Daoy (cell line): ENCODE measurements around a stretch of chr2.

GRCh38 chr2:8682576-8682677 is 571 bp downstream of the ID2 start:
- RAMPAGE, long total RNA: no peak

GRCh38 chr2:8730474-8731162 is 48.8 kb downstream of the ID2 start:
- RAMPAGE, long total RNA: no peak

DNA sequence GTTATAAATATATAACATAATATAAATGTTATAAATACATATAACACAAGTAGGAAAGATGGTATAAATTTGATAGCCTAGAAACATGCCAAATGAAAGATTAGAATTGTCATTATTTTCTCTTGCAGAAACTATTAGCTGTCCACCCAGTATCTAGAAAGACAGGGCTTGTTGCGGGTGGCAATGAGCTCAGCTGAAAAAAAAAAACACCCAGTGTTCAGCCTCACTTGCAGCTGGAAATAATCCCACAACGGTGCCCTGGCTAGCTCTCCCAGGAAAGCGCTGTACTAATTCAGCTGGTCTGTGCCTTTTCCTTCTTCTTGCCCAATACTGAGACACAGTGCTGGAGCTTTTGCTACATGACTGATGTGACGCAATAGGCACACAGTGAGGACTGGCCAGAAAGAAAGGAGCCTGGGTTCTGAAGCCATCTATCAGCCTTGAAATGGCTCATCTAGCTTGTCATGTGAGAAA is 16.2 kb downstream of the KIDINS220 start:
- RAMPAGE, long total RNA: no peak

GRCh38 chr2:9108079-9108635 is 98.5 kb upstream of the ASAP2 start:
- RAMPAGE, long total RNA: no peak

GRCh38 chr2:9178231-9178744 is 28.3 kb upstream of the ASAP2 start:
- RAMPAGE, long total RNA: no peak

DNA sequence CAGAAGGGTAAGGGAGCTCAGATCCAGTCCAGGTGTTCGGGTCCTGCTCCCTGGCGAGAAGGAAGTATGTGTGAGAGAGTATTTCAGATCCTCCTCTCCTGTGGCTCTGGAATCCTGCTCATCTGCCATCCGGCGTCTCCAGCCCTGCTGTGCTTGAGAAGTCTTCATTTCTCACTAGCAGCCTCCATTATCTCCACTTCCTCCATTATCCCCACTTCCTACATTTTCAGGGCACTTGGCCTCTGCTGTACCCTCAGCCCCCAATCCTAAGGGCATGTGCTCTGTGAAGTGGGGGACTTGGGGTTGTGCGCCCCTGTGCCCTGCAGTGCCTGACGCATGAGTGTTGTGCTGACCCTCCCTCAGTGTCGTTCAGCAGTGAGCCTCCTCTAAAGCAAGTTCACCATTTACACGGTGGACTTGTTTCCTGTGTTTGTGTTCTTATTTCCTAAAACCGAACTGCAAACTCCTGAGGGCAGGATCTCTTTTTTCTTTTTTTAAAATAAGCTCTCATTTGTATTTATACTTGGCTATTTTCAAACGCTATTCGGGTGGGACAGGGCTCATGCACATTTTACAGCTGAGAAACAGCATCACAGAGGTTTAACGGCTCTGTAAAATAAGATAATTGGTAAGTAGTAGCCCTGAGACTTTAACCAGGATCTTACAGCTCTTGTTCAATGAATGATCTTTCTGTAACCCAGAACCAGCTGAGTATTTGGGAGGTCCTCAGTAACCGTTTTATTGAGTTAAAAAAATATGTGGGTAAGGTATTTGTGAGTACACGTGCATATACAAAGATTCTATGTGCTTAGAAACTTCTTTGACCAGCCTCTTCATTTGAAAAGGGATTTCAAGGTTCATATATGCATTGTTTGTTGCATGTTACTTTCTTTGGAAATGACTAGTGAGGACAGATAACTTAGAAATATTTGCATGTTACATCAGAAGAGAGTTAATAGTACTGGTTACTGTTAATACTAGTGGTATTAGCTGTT is 20.7 kb downstream of the ASAP2 start:
- RAMPAGE, long total RNA: no peak

DNA sequence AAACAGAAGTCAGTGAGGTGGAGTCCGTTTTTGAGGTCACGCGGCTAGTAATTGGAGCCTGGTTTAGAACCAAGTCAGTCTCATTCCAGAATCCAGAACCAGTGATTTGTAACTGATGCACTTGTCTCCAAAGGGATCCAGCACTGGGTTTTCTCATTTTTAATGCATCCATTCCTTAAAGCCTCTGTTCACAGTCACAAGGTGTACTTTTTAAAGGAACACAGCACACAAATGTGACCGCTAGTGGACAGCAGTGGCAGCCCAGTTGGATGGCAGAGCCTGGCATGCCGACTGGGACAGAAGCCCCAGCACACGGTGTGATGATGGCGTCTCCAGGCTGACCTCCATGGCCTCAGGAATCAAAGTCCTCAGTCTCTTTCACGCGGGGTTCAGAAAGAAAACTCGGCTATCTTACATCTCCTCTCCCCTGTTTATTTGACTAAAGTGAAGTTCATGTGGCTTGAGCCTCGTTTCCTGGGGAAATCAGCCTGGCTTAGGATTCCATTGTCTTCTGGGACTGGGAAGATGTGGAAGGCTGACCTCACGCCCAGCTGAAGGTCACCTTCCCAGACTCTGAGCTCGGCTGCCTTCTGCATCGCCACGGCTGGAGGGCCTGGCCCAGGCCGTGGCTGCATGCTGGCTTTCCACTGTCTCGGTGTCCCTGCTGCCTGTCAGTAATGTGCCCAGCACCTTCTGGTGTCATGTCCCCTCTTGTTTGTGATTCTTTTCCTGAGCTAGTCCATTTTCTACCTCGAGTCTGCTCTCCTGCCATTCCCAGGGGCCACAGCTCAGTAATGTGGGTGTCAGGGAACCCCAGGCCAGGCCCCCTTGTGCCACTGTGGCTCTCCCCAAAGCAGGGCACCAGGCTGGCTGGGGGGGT is 56.1 kb downstream of the ASAP2 start:
- RAMPAGE, long total RNA: no peak

DNA sequence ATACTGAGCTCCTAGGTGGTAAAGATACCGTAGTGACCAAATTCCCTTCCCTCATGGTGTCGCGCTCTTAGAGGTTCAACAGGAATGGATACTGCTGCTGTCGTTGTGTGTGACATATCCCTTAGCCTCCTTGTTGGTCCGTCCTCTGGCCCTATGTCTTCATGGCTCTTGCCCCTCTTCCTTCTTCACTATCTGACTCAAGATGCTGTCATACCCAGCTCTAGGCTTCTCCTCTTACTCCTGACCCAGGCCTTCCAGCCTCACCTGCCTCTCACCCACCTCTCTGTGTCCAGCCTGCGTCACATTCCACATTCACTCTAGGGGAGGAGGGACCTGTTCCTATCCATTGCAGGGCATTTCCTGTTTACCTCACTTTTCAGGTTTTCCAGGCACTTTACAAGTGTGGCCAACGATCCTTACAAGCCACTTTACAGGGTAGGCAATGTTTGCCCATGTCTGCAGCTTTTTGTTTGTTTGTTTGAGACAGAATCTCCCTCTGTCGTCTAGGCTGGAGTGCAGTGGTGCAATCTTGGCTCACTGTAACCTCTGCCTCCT is 83.7 kb downstream of the ITGB1BP1 start:
- RAMPAGE, long total RNA: no peak

DNA sequence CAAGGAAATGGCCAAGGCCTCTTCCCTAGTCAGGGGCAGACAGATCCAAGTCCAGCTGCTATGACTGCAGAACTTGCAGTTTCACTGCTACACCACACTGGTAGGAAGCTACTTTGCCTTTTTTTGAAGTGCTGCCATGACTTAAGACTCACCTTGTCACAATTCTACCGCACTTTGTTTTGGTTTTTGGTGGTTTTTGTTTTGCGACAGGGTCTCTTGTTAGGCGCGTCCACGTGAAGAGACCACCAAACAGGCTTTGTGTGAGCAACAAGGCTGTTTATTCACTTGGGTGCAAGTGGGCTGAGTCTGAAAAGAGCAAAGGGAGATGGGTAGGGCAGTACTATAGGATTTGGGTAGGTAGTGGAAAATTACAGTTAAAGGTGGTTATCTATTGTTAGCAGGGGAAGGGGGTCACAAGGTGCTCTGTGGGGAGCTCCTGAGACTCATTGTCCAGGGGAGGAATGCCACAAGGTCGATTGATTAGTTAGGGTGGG is 2.0 kb downstream of the IAH1 start:
- RAMPAGE, long total RNA: no peak

- RAMPAGE, long total RNA: no peak
Observed at GRCh38 chr2:9702842-9703319, 72.1 kb upstream of the YWHAQ start.

DNA sequence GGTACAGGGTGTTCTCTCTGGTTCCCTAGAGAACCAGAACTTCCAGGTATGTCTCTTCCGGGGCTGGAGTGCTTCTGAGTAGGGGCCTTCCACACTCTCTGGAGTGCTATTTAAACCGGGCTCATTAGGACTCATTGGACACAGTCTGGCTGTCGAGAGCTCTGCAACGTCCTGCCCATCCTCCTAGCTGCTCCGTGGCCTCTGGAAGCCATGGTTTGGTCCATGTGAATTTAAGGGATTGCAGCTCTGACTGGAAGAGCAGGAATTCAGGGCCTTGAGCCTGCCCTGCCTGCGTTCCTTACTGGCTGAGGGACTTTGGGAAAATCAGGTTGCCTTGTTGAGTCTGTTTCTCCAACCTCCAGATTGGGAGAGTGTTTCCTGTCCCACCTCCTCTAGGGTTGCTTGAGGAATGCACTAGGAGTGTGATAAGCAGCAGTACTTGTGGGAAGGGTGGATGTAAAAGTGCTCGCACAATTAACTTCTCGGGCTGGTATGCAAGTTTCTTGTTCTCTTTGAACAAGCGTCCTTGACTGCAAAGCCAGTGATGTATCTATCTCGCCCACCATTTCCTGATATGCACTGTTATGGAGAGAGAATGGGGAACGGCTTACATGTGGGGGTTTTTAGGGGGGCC is 84.4 kb upstream of the YWHAQ start:
- RAMPAGE, long total RNA: no peak

GRCh38 chr2:9812426-9812753 is 30.9 kb upstream of the TAF1B start:
- RAMPAGE, long total RNA: no peak

GRCh38 chr2:9934819-9935497 is 16.5 kb upstream of the GRHL1 start:
- RAMPAGE, long total RNA: no peak

DNA sequence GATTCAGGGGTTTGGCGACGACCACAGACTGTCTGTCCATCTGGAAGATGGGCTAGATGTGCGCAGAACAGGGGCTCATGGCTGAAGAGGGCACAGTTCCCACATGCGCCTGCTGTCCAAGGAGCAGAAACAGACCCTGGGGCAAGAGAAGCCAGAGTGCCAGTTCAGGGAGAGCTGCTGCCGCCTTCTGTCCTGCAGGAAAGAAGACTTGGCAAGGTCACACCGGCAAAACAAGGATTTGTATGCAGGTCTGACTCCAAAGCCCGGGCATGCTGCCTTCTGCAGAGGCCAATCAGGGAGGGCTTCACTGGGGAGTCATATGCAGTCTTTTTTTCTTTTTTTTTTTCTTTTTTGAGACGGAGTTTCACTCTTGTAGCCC is 3.4 kb upstream of the KLF11 start:
- RAMPAGE, long total RNA: no peak

GRCh38 chr2:10285207-10286042 is 17.3 kb upstream of the HPCAL1 start:
- RAMPAGE, long total RNA: no peak

DNA sequence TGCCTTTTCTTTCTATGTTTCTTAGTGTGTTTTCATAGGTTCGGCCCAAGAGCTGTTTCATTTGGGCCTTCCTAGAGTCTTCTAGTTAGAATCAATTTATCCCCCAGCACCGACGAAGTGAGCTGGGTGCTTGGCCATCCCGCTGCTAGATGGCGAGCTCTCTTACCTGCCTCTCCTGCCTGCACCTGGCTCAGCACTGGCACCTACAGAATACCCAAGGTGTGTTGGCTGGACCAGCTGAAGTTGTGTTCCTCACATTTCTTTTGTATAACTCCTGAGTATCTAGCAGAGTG is 5.7 kb downstream of the HPCAL1 start:
- RAMPAGE, long total RNA: no peak

DNA sequence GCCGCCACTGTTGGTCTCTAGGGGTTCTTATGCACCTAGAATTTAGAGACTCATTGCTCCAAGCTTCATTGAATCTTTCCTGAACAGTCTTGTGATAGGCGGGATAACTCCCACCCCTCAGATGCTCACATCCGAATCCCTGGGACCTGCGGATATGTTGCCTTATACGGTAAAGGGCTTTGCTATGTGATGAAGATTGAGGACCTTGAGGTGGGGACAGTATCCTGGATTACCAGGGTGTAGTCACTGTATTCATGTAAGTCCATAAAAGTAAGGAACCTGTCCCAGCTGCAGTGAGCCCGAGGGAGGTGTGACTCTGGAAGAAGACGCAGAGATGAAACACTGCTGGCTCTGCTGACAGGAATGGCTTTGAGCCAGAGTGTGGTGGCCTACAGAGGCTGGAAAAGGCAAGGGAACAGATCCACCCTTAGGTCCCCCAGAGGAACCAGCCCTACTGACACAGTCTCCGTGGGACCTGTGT is 26.4 kb downstream of the HPCAL1 start:
- RAMPAGE, long total RNA: no peak

DNA sequence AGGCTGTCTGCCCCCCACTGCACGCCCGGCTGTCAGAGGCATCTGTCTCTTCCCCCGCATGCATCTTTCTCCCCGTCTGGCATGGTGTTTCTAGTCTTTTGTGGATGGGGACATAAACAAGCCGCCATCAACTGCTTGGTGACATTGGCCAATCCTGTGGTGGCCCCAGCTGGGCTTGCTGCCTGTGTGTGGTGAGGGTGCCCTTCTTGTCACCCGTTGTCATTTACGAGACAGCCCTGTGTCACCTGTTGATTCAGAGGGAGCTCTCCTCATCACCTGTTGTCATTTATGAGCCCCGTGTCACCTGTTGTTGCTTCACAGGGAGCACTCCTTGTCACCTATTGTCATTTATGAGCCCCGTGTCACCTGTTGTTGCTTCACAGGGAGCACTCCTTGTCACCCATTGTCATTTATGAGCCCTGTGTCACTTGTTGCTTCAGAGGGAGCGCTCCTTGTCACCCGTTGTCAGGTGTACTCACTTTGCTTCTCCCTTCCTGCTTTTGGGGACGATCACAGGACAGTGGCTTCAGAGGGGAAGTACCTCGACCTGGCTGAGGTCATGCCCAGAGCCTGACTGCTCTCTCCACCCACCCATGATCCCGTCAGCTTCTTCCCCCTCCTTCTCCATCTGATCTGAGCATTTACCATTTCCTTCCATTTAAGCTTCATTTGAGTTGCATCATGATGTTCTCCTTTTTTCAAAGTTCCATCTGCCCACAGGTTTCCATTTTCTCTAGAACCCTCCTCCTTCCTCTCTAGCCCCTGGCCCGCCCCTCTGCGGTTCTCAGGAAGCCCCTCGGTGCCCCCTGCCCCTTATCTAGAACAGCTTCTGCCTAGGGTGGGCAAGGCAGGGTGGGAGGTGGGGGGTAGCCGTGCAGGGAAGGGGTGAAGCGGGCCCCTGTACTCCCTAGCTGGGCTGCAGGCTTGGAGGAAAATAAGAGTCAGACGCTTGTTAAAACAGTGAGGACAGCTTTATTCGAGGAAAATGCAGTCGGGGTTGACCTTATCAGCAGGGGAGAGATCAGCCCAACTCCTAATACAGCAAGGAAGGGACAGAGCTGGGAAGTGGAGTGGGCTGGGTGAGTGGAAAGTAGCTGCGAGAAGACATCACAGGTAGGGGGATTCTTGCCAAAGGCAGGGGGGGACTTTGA is 29.3 kb downstream of the HPCAL1 start:
- RAMPAGE, long total RNA: no peak

DNA sequence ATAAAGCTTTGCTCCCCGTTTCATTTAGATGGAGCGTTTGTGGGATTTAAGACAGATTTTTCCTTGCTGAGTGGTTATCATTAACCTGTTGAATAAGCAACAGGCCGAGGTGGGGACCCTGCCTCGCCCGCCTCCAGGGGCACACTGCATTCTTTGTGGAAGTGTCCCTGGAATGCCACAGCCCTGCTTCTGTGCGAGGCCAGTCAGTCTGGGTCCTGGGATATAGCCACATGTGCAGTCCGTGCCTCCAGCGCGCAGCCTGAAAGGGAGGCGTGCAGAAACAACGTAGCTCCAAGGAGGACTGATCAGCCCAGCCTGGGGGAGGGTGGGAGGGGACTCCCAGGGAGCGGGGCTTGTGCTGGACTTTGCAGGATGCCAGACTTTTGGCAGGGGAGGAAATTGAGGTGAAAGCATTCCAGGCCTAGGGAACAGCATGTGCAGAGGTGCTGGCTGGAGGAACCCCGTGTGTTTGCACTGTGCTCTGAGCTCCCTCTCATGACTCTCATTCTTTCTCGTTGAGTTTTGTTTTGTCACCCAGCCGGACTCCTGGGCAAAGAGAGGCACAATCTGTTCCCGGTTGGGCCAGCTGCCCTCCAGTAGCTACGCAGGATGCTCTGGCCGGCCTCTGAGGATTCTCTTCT is 39.6 kb downstream of the HPCAL1 start:
- RAMPAGE, long total RNA: no peak

DNA sequence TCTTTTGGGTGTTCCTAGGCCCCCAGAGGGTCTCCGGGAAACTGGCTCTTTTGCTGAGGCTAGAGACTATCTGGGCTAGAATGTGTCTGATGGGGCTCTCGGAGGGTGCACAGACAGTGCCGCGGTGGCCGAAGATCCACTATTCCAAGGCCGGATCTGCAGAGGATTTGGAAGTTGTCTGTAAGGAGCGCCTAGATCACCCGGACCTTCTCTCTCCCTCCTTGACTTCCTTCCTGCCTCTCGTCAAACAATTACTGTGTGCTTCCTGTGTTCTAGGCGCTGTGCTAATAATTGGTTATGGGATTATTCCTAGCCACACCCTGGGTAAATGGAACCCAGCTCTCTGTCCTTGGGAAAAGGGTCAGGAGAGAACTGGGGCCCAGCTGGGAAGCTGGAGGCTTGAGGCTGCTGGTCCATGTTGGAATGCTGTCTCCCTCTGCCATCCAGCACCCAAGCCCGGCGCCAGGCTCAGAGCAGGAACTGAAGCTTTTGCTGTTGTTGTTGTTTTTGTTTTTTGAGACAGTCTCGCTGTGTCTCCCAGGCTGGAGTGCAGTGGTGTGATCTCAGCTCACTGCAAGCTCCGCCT is 46.6 kb downstream of the ODC1 start:
- RAMPAGE, long total RNA: no peak